Breast (tissue), 4 donors: ENCODE measurements around the genes RMND5A and TEX37.

DNA sequence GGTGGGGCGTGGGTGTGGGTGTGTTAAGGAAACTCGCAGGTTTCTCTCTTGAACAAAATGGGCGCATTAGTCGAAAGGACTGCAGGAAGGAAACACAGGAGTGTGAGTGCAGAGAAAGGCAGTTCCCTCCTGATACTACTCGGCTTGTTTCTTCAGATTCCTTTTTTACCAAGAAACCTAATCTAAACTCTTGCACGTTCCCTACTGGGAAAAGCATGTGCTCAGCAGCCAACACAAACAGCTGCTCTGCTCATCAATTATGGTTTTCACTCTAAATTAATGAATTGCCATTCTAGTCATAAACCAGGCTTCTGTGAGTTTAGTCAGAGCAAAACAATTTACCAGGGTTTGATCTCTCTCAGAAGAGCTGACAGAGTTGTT is 57.4 kb downstream of the REEP1 start:
- PRO-cap, 3 experiments: no peak in any of the 3 experiments
- RRBS: no CpG with 5 or more reads among the region's 6 CpGs

GRCh38 chr2:86491529-86491728 is 50.3 kb downstream of the KDM3A start:
- PRO-cap, 3 experiments: no peak in any of the 3 experiments
- RRBS: no CpG with 5 or more reads among the region's 1 CpG

DNA sequence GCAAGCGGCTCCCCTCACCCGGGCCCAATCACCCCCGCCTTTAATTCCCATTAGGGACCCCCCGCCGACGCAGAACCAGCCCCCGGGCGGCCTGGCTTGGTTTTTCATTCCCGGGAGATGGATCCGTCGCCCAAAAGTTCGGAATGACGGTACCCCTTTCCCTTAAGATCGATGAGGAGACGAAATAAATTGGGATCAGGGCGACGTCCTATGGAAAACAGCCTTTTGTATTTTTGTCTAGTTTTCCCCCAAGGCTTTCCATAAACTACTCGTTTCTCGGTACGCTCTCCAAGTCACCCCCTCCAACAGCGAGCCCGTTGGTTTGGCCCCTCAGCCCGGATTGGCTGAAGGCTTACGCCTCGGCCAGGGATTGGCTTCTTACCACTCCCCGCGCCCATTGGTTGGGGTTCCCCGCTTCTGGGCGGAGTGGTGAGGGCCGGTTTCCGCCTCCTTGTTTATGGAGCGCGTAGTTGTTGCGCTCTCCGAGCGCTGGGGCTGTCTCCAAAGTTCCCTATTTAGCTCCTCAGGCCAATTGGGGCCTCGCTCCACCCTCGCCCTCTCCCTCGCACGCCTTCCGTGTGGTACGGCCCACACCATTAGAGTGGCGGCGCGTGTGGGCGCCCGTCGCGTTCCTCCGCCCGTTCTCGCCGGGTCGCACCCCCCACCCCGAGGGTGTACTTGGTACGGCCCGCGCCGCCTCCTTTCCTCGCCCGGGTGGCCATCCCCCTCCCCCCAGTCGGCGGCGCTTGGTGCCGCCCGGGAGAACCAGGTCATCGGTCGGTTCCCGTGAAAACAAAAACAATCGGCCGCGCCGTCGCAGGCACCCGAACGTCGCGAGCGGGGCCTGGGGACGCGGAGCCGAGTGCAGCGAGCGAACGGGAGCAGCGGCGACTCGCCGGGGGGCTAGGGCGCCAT is at the start of gene RMND5A:
Gene RMND5A (plus strand): TSS at position 727 of the 915 bp plus-strand sequence.
- PRO-cap, 3 experiments: peak in 3 of 3 experiments; most common plus-strand start position 735 of the sequence (in 3)
- RRBS: no CpG with 5 or more reads among the region's 90 CpGs

DNA sequence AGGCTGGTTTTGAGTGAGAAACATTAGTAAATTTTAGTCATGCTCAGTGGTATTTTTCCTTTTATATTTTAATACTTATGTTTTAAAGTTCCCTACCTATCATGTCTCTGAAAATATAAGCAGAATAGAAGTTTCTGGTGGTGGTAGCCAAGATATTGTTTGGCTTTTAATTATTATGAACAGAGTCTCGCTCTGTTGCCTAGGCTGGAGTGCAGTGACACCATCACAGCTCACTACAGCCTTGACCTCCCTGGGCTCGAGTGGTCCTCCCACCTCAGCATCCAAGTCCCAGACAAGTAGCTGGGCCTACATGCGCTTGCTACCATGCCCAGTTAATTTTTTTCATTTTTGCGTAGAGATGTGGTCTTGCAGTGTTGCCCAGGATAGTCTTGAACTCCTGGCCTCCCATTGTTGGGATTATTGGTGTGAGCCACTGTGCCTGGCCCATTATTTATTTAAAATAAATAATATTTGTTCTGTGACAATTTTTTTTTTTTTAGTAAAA is 24.5 kb downstream of the RMND5A start:
- PRO-cap, 3 experiments: no peak in any of the 3 experiments
- RRBS: no CpG with 5 or more reads among the region's 4 CpGs

GRCh38 chr2:86753081-86753743 is 33.1 kb downstream of the RMND5A start:
- PRO-cap, 3 experiments: no peak in any of the 3 experiments
- RRBS: no CpG with 5 or more reads among the region's 1 CpG

GRCh38 chr2:86794714-86795900 is 4.4 kb upstream of the CD8A start:
- PRO-cap, 3 experiments: no peak in any of the 3 experiments
- RRBS: no CpG with 5 or more reads among the region's 6 CpGs

- PRO-cap, 3 experiments: no peak in any of the 3 experiments
- RRBS: 69% methylated on average over 4 of the region's 19 CpGs
Measured at GRCh38 chr2:86825743-86826666, 35.3 kb upstream of the CD8A start.

- PRO-cap, 3 experiments: no peak in any of the 3 experiments
- RRBS: no CpG with 5 or more reads among the region's 7 CpGs
Measured at GRCh38 chr2:87517453-87517822, 230.4 kb upstream of the PLGLB2 start.

- PRO-cap, 3 experiments: no peak in any of the 3 experiments
- RRBS: no CpG with 5 or more reads among the region's 6 CpGs
Measured at GRCh38 chr2:87593778-87594264, 154.1 kb upstream of the PLGLB2 start.

GRCh38 chr2:87639723-87640108 is 108.2 kb upstream of the PLGLB2 start:
- PRO-cap, 3 experiments: peak in 2 of 3 experiments; most common minus-strand start chr2:87640019 (in 2)
- RRBS: no CpG with 5 or more reads among the region's 9 CpGs

DNA sequence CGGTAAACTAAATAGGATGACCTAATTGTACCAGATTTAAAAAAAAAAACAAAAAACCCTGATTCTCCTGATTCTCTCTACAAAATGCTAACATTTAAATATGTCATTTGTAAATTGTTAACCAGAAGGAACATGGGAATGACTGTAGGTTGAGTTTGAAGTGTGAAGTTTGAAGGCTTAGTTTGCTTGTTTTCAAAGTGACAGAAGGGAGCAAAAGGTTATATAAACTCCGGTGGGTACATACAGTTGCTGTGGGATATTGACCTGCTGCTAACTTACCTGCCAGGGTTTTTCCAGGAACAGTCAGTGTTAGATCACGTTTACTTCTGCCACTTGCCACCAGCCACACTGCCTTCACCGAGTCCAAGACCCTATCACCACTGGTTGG is 6.8 kb downstream of the PLGLB2 start:
- PRO-cap, 3 experiments: no peak in any of the 3 experiments
- RRBS: no CpG with 5 or more reads among the region's 4 CpGs

DNA sequence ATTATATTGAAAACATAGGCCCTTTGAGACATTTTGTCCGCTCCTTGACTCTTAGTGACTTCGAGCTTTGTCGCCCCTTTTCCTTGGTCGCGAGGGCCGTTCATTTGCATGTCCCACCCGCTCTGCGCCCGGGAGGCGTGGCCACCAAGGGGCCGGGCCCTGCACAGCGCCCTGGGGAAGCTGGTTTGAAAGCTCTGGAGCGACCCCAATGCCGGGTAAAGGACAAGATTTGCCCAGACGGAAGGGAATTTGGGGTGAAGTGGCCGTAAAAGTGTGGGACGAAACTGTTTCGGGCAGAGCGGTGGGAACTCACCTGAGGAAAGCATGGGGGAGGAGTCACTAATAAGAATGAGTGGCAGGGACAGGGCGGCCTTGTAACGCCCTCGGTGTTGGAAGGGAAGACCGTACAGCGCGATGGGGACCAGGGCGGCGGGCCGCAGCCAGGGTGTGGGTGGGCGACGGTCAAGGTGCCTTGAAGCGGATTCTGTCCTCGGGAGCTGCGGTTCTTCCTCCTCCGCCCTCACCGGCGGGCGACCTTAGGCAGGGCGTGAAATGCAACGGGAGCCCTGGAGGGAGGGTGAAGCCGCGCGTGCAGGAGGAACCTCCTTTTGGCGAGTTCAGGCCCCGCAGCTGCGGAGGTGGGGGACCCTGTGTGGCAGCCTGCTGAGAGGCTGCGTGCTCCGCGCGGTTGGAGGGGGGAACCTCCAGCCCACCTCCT is 38.8 kb downstream of the KRCC1 start:
- PRO-cap, 3 experiments: peak in 1 of 3 experiments; most common plus-strand start position 153 of the sequence (in 1)
- RRBS: 5% methylated on average over 2 of the region's 49 CpGs

DNA sequence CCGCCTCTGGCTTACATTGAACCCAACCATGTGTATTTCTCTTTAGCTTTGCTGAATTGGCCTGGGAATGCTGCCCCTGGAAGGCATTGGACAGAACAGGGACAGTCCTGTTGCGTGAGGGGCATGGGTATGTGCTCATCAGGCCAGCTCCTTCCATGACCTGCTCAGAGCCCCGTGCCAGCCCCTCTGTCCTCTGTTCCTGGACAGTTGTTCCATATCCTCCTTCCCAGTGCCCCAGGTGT is 956 bp downstream of the THNSL2 start:
- PRO-cap, 3 experiments: no peak in any of the 3 experiments
- RRBS: no CpG with 5 or more reads among the region's 3 CpGs

DNA sequence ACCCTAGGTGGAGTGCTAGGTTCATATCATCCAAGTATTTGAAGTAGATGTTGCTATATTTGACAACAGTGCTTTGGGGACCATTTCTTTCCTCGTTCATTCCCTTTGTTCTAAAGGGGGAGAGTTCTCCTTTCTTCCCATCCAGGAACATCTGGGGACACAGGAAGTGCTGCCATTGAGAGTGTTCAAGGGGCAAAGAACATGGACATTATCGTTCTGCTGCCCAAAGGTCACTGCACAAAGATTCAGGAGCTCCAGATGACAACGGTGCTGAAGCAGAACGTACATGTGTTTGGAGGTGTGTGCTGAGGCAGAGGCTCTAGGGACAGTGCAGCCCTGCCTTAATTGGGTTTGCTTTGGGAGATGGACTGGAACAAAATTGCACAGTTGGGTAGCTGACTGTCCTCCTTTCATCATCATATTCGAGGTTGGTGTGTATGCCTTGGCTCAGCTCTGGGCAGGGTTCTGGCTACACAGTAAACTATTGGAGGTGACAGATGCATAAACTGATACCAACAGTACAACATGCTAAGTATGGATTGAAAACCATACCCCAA is 5.0 kb downstream of the THNSL2 start:
- PRO-cap, 3 experiments: no peak in any of the 3 experiments
- RRBS: no CpG with 5 or more reads among the region's 5 CpGs

- PRO-cap, 3 experiments: no peak in any of the 3 experiments
- RRBS: 3% methylated on average over 25 of the region's 59 CpGs
Measured at GRCh38 chr2:88350172-88351425, 101.9 kb downstream of the FOXI3 start.

DNA sequence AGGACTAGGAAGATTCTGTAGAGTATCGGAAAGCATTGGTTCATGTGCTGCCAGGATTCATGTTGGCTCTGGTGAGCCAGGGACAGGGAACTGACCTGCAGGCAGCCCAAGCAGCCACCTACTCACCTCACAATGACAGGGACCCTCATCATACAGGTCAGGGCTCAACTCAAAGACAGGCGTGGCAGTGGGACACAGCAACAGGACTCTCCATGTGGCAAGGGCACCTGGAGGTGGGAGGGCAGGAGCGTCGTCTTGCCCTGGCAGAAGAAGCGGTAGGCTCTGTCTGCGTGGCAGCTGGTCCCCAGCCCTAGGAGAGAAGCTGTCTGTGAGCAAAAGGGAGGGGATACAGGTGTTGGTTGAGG is at the start of gene TEX37:
Gene TEX37 (plus strand): TSS at position 195 of the 365 bp plus-strand sequence.
- PRO-cap, 3 experiments: no peak in any of the 3 experiments
- RRBS: no CpG with 5 or more reads among the region's 6 CpGs

DNA sequence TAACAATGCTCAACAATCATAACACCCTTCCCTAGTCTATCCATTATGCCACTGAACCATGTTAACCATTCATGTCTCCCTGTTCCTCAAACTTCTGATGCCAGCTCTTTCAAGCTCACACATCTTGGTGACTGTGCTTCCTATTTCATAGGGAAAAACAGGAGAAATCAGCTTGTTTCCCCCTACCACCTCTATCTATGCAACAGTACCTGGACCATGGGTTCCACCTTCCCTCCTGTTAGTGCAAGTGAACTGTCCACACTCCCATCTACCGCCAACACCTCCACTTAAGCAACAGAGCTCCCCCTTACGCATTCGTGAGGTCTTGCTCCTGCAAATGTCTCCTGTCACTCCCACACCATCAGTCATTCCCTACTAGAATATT is 12.3 kb downstream of the EIF2AK3 start:
- PRO-cap, 3 experiments: no peak in any of the 3 experiments
- RRBS: no CpG with 5 or more reads among the region's 3 CpGs

- PRO-cap, 3 experiments: no peak in any of the 3 experiments
- RRBS: no CpG with 5 or more reads among the region's 5 CpGs
Measured at GRCh38 chr2:88737309-88737683, 45.8 kb downstream of the RPIA start.

GRCh38 chr2:89027611-89027947 is 336.1 kb downstream of the RPIA start:
- PRO-cap, 3 experiments: no peak in any of the 3 experiments
- RRBS: no CpG with 5 or more reads among the region's 1 CpG

DNA sequence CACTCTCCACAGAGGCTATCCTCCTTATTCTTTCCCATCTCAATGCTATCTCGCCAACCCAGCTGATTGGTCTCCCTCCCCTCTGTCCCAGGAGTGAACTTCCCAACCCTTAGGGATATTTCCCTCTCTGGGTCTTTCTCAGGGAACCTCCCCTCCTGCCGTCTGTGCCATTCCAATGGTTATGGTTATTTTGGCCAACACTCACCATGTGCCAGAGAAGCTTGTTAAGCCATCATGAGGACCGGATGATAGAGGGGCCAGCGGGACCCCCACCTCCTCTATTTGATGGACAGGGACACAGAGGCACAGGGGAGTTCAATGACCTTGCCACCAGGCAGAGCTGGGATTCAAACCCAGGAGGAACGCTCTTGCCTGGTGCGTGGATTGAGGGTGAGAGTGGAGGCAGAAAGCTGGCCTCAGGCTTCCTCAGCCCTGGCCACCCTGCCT is 40.0 kb upstream of the MAL start:
- PRO-cap, 3 experiments: peak in 1 of 3 experiments; most common minus-strand start position 280 of the sequence (in 1)
- RRBS: no CpG with 5 or more reads among the region's 6 CpGs